Tongue (tissue), 2 donors: Measurements from ENCODE around the gene CA4.

- RAMPAGE, long total RNA, result no peak
These were observed 97.5 kb downstream of the YPEL2 start for GRCh38 chr17:59428864-59429475.

DNA sequence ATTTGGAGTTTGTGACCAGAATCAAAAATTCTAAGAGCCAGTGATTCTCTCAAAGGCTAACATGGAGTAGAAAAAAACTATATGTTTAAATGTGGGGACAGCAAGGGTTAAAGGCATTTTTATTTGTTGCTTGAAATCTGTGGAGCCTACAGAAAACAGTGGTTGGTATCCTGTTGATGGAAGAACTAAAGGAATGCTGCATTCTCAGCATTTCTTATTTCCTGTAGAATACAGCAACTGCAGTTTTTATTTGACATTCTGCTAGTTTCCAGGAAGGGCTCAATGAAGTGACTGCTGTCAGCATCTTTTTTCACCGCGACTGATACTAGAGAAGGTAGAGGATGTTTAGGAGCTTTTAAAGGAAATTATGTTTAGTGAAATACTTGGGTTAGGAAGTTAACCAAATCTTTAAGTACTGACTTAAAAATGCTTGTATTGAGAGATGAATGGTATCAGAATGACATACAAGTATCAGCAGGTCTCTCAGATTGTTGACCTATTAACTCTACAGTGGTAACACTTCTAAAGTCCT lies 15.0 kb downstream of the CLTC start:
- RAMPAGE, long total RNA, result no peak

GRCh38 chr17:59754460-59754912 lies 47.0 kb downstream of the VMP1 start:
- RAMPAGE, long total RNA, result no peak

- RAMPAGE, long total RNA, result no peak
These were observed 55.0 kb downstream of the VMP1 start for GRCh38 chr17:59762496-59762894.

- RAMPAGE, long total RNA, result no peak
These were observed 76.0 kb downstream of the VMP1 start for GRCh38 chr17:59783547-59783823.

DNA sequence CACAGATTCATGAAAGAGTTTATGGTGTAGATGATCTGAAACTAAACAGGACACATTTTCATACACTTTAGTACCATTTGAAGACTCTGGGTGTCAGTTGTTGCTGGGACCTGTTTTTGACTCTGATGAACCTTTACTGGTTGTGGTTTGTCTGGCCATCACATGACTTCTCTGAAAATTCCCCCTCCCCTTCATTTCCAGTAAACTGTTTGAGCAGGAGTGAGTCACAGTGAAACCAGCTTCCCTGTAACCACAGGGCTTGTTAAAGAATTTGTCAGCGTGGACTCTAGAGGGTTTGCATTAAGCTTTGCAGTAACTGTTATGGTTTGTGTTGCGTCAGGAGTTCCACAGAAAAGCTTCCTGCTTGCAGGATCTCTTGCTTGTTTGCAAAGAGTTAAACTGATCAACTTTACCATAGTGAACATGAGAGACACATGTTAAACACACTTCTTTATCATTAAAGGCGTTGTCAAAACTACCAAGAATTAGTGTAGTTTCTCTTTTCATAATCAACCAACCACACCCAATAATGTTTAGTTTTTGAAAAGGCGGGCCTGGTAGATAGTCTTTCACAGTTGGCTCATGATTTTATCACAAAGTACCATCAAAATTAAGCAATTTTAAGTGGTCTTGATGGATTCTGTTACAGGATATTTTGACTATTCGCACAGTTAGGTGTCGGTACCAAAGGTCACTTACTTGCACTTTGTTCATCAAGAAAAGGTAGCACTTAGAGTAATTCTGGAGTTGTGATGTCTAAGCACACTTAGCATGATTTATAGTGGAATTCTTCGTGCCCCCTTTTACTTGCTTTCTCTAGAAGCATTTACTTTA lies 79.2 kb downstream of the VMP1 start:
- RAMPAGE, long total RNA, result no peak

DNA sequence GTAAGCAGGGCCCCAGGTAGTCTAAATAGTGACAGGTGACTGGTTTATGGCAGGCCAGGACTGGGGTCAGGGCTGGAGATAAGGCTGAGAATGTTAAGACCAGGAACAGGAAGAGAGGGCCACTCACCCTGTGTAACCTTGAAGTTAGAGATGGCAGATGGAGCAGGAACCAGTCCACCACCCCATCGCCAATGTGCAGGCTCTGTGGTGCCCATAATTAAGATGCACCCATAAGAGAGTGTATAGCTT lies 1.9 kb upstream of the CA4 start:
- RAMPAGE, long total RNA, result no peak

DNA sequence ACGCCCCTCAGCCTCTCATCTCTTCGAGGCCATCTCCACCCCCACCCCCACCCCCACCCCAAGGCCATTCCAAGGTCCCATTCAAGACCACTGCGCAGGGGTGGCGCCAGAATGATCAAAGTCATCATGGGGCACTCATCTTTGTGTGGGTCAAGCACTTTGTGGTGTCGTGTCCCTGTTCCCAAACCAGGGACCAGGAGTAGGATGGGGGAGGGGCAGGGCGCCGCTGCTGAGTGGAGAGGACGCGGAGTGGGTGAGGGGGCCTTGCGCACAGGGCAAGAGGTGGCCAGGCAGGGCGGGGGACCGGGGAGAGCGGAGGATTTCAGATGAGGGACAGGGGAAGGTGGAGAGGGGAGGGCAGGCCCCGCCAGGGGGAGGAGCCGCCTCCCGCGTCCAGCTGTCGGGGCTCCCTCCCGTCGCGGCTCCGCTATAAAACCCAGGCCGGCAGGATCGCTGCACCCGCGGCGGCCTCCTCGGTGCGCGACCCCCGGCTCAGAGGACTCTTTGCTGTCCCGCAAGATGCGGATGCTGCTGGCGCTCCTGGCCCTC lies at the start of gene CA4:
CA4 (plus strand) TSS at position 458 of the 549 bp plus-strand sequence.
- RAMPAGE, long total RNA, result no peak

- RAMPAGE, long total RNA, result no peak
These were observed 99.7 kb downstream of the USP32 start for GRCh38 chr17:60291714-60293183.

DNA sequence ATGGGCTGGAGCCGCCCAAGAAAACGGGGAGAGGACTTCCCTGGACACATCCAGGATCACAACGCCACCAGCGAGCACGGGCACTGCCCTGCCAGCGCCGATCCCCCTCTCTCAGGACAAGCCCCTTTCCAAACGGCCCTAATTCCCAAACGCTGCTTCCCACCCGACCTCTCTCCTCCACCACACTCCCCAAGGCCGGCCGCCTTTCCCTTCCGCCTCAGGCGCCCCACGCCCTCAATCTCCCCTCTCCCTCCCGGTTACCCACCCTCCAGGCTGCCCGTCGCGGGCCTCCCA lies 428 bp downstream of the USP32 start:
- RAMPAGE, long total RNA, result no peak

GRCh38 chr17:60743711-60744315 lies 66.2 kb downstream of the BCAS3 start:
- RAMPAGE, long total RNA, result no peak

DNA sequence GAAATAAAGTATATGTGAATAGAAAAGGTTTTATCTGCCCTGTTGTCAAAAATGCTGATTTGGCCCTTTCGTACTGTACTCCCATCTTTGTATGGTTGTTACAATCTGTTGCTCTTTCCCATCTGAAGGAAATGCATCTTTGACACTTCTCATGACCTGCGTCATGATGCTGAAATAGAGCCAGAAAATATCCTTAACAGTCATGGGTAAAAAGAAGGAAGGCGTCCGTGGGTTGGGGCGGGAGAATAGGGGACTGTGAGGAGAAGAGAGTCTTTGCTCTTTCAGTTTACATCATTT lies 327.7 kb downstream of the BCAS3 start:
- RAMPAGE, long total RNA, result no peak

GRCh38 chr17:61127649-61128266 lies 271.9 kb upstream of the TBX2 start:
- RAMPAGE, long total RNA, result no peak

DNA sequence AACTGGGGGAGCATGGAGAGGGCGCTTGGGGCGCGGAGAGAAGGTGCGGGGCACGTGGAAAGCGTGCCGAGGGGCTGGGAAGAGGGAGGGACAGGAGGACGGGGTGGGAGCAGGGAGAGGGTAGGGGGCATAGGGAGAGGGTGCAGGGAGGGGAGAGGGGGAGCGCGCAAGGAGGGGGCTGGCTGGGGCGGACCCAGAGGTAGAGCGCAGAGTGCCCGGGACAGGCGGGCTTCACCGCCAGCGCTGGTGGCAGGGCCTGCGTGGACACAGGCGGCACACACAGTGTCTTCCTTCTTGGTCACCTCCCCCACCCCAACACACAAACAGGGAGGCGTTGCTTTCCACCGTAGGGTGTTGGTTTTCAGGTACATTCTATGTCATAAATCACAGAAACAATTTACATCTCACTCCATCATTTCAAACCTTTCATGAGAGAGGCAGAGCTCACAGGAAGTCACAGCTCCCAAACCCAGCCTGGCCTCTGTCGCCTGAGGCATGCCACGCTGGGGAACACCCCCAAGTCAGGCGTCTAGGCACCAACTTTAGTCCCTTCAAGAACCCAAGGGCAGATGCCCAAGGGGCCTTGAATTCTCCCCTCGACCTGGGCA lies 10.3 kb downstream of the TBX4 start:
- RAMPAGE, long total RNA, result no peak

GRCh38 chr17:61467642-61468070 lies 15.4 kb downstream of the TBX4 start:
- RAMPAGE, long total RNA, result no peak

- RAMPAGE, long total RNA, result no peak
These were observed 2.4 kb downstream of the TLK2 start for GRCh38 chr17:62480940-62481434.

GRCh38 chr17:62564684-62565185 lies 62.7 kb upstream of the MRC2 start:
- RAMPAGE, long total RNA, result no peak

GRCh38 chr17:62602895-62603673 lies 24.4 kb upstream of the MRC2 start:
- RAMPAGE, long total RNA, result no peak

DNA sequence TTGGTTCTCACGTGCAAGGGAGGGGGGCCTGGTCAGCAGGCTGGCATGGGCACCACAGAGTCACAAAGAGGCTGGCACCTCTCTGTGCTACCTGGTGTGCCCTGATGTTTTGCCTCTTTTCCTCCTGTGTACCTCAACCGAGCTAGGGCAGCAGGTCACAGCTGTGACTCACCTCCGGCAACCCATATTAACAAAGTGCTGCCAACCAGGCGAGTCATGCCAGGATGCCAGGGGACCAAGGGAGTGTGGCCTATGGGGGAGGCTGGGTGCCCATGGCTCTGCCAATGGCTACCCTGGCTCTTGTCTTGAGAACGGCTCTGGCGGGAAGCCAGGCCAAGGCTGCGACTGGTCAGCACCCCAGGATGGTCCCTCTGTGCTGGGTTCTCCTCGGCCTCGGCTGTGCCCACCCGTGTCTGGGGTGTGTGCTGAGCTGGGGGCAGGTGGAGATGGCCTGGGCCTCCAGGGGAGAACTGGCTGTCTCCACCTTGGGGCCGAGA lies 75.7 kb downstream of the MRC2 start:
- RAMPAGE, long total RNA, result no peak

- RAMPAGE, long total RNA, result no peak
These were observed 17.6 kb downstream of the MARCHF10 start for GRCh38 chr17:62790615-62790788.